Choroid plexus epithelial cell (primary cell): Measurements from ENCODE around the genes ACKR1, OR10J1, SLAMF8 and CD84.

GRCh38 chr1:159202210-159202936 is 2.3 kb upstream of the ACKR1 start:
- RRBS, result no CpG with 5 or more reads among the region's 9 CpGs

DNA sequence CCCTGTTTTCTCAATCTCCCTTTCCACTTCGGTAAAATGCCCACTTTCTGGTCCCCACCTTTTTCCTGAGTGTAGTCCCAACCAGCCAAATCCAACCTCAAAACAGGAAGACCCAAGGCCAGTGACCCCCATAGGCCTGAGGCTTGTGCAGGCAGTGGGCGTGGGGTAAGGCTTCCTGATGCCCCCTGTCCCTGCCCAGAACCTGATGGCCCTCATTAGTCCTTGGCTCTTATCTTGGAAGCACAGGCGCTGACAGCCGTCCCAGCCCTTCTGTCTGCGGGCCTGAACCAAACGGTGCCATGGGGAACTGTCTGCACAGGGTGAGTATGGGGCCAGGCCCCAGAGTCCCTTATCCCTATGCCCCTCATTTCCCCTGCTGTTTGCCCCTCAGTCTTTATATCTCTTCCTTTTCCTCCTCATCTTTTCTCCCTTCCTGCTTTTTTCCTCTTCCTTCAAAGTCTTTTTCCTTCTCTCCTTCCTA is at the start of gene ACKR1:
ACKR1 (plus strand) TSS at position 215 of the 481 bp plus-strand sequence.
- RRBS, result no CpG with 5 or more reads among the region's 6 CpGs

DNA sequence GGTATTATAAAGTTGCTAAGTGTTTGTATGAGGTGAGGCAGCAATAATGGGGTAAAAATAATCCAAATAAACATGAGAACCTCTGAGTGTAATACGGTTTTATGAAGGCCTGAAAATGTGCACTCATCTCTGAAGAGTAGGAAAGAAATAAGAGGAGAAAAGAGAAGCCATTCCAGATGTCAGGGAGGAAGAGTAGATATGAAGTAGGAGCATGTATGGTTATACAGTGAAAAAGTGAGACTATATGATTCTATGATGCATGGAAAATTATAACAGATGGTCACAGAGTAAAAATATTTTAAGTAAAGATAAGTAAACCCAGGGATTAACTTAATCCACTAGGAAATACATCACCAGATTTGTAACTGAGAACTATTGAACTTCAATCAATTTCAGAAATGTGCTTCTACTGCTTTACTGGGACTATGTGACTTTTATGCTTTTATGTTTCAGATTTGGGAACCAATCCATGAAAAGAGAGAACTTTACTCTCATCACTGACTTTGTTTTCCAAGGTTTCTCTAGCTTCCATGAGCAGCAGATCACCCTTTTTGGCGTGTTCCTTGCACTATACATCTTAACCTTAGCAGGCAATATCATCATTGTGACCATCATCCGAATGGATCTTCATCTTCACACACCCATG is at the start of gene OR10J1:
OR10J1 (plus strand) TSS at position 400 of the 646 bp plus-strand sequence.
- RRBS, result no CpG with 5 or more reads among the region's 3 CpGs

DNA sequence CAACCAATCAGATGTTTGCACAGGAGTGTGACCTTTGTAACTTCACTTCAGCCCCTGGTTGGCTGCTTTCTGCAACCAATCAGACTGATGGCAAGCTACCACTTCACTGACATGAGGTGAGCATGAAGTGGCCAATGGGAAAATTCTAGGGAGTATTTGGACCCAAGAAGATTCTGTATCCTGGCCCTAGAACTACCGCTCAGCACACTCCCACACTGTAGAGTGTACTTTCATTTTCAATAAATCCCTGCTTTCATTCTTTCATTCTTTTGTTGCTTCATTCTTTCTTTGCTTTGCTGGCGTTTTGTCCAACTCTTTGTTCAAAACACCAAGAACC is 25.8 kb downstream of the OR10J1 start:
- RRBS, result no CpG with 5 or more reads among the region's 2 CpGs

- RRBS, result no CpG with 5 or more reads among the region's 5 CpGs
Measured at GRCh38 chr1:159591745-159592193, 4.1 kb downstream of the APCS start.

GRCh38 chr1:159780236-159780873 is 407 bp upstream of the DUSP23 start:
- RRBS, result under 1% methylated on average over 8 of the region's 27 CpGs

GRCh38 chr1:159826475-159827051 is at the start of gene SLAMF8:
Gene SLAMF8, plus strand, starts transcription at chr1:159826873.
- RRBS, result no CpG with 5 or more reads among the region's 10 CpGs

DNA sequence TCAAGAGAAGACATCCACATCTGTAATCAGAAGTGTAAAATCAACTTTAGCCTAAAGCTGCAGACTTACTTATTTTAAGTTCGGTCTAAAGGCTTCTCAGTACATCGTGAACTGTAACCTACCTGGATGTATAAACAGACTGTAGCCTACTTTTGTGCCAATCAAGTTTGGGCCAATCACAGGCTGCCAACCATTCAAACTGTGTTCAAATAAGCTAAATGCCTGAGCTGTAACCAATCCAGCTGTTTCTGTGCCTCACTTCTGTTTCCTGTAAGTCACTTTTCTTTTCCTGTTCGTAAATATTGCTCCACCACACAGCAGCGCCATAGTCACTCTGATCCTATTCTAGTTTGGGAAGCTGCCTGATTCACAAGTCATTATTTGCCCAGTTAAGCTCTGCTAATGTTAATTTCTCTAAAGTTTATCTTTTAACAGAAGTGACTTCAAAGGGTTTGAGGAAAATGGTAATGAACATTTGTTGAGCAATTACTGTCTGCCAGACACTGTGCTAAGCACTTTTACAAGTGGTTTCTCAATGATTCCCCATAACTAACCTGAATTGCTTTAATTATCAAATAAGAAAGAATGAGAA is 37.5 kb upstream of the SLAMF9 start:
- RRBS, result no CpG with 5 or more reads among the region's 4 CpGs

DNA sequence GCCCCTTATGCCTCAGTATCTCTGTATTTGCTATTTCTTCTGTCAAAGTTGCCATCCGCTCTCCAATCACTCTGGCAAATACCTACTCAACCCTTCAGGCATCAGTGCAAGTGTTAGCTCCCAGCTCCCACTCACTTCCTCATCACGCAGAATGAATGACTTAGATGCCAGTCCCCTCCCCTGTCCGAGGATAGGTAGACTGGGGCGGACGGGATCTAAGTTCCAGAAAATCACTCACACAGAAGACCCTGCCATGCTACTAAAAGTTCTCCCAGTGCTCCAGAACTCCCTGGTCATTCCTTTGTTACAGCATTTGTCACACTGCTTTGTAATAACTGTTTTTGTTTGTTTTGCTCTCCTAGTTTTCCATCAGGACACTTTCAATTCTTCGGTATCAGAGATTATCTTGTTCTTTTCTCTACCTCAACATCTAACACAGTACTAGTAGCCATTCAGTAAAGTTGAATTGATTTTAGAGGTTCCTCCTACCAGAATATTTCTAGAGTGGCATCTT is 786 bp upstream of the PIGM start:
- RRBS, result no CpG with 5 or more reads among the region's 6 CpGs

GRCh38 chr1:160095516-160096458 is 2.6 kb downstream of the IGSF8 start:
- RRBS, result no CpG with 5 or more reads among the region's 3 CpGs

- RRBS, result no CpG with 5 or more reads among the region's 9 CpGs
Measured at GRCh38 chr1:160117538-160118210, 2.1 kb downstream of the ATP1A2 start.

DNA sequence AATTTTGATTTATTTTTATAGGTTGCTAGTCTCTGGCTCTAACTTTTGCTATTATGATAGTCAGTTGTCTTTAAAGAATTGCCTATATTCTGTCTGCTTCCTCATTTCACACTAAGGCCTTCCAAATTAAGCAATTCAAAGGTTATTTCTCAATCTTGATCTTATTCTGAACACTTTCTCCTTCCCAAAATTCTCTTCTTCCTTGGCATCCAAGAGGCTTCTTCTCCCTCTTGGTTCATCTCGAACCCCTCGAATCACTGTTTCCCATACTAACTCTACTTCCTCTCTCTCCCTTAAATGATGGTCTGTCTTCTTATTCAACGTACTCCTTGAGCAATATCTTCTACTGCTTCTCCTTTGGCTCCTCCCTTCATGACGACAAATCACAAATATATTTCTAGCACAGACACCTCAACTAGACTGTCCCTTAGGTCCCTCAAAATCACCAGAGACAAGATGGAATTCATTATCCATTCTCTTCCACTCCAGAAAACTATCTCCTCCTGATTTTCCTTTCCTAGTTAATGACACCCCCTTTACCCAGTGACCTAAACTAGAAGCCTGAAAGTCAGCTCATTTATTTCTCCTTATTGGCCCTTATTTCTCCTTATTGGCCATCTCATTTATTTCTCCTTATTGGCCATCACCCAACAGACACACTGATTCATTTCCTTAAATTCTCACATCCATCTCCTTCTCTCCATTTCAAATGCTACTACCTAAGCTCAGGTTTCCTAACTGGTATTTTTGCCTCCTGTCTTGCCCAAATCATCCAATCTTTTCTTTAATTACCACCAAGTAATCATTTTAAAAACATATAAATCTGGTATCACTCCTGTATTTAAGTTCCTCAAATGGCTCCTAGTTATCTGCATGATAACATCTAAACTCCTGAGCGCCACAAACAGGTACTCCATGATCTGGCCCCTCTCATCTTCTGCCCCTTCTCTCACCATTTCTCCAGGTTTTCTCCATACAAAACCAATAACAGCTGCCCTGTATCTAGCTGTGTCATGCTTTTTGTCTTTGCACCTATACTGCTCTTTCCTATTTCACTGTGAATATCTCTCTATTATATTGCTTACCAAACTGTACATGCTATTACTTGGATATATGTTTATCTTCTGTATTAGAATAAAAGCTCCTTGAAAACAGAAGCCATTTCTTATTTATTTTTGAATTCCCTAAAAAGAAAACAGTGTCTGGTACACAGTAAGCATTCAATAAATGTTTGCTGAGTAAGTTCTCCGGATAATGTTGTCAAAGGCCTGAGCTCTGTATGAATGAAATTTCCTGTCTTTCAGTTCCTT is 4.1 kb downstream of the COPA start:
- RRBS, result no CpG with 5 or more reads among the region's 6 CpGs

DNA sequence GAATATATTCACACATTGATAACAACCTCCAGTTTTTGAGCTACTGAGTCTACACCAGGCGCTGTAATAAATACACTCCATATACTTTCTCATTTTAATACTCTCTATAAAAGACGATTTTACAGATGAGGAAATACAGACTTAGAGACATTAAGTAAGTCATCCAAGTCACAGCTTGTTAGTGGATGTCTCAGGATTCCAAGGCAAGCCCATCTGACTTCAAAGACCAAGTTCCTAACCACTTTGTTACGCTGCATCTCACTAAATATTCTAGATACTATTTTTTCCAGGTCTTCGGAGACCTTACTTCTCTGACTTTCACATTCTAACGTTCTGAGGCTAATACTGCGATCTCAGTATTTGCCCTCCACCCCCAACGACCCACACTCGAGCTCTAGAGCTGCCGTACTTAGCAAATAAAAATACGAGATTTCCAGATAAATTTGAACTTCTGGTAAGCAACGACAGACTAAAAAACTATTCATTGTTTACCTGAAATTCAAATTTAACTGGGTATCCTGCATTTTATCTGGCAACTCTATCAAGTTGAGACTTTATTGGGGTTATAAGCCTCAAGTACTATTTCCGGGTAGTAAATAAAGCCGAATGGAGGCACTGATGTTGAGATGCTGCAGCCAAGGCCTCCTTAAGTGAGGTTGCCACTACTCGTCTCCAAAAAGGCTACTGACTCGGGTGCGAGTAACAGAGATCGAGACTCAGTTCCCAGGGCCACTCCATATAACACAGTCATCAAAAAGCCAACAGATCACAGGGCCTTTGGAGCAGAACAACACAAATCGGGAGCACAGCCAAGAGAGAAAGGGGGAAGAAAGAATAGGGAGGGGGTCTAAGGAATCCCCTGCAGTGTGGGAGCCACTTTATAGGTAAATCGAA is 759 bp downstream of the COPA start:
- RRBS, result no CpG with 5 or more reads among the region's 19 CpGs

- RRBS, result no CpG with 5 or more reads among the region's 9 CpGs
Measured at GRCh38 chr1:160574935-160575925, 4.1 kb downstream of the CD84 start.

DNA sequence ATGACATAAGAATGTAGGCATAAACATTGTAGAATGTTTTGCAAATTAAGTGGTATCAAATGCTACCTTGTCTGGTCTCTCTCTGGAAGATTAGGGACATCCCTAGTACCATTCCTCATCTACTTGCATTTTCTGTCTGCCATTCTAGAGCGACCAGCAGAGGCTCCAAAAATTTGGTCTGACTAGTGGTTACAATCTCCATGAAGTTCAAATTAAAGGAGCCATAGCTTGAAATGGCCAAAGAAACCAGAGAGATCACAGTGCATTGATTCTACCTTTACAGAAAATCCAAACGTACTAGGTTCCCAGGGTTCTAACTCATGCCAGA is 1.1 kb downstream of the CD84 start:
- RRBS, result no CpG with 5 or more reads among the region's 2 CpGs

GRCh38 chr1:160579021-160579642 is at the start of gene CD84:
Gene CD84, minus strand, starts transcription at chr1:160579496.
- RRBS, result no CpG with 5 or more reads among the region's 3 CpGs

DNA sequence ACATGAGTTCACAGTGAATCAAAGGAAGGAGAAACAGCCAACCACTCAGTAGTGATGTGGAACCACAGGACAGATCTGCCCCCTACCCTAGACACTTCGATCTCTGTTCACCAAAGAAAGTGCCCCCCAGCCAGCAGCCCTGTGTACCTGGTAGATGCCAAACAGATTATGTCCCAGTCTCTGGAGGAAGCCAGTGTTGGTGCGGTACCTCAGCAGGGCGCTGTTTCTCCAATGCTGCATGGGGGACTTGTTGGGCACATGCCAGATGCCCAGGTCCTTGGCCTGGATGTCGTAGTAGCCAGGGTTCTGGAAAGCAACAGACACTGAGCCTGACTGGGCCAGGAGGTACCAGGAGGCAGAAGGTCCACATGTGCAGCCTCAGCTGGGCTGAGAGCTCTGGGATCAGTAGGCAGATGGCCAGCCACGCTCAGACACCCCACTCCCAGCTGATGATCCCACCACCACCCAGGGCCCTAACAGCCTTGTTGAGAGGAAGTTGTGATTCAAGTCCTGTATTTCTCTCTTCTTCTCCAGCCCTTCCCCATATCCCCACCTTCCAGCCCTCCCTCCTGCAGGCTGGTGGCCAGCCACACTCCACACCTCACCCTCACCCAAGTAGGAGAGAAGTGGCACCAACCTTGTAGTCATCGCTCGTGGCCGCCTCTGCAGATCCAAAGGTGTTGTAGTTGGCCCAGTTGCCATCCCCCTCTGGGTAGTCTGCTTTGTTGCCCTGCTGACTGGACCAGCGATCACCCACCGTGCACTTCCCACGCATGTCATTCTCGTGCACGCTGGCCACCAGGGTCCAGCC is 4.0 kb downstream of the ITLN2 start:
- RRBS, result no CpG with 5 or more reads among the region's 13 CpGs

DNA sequence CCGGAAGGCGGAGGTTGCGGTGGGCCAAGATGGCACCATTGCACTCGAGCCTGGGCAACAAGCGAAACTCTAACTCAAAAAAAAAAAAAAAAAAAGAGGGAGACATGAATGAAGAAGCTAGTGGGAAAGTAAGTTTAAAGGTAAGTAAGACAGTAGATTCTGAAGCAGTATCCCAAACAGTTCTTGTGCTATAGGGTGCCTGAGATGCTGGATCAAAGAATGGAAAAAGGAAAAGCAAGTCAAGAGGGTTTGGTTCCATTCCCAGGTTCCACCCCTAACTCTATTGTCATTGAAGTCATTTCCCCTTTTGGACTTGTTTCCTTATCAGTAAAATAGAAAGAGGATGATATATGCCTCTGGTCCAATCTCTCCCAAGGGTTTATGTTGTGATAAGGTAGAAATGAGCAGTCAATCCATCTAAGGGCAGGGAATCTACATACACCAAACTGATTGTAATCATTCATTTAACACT is 1.4 kb downstream of the F11R start:
- RRBS, result no CpG with 5 or more reads among the region's 5 CpGs

DNA sequence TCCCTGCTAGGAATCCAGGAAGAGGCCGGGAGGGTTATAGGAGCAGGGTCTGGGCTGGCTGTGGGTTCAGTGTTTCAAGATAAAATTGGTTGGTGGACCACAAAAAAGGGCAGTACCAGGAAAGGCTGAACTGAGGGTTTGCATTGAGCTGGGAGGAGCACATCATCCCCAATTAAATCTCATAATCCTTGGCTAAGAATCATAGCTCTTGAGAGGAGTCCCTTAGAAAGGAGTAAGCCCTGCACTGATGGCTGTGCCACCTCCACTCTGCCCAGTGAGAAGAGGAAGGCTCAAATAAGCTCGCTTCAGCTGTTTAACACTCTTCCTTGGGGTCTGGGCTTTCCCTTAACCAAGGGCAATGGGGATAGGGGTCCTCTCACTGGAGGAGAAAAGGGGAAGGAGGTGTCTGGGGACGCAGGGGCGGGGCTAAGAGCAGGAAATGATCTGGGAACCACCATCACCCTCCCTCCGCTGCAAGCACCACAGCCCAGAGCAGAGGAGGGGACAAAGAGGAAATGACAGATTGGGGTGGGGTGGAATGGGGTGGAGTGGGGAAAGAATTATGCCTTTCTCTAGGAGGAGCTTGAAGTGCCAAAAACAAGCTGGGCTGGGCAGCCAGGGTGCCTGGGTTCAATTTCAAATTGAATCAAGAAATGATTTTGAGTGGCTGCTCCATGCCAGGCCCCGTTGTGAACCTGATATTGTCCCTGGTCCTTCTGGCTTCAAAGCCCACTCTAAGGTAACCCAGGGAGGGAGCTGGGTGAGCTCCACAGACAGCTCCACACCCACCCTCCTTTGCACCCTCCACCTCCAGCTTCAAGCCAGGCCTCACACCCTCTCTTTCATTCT is 1.4 kb downstream of the ARHGAP30 start:
- RRBS, result no CpG with 5 or more reads among the region's 6 CpGs